Vermiform appendix (tissue), 1 donor: Measurements from ENCODE around the gene B3GNTL1.

DNA sequence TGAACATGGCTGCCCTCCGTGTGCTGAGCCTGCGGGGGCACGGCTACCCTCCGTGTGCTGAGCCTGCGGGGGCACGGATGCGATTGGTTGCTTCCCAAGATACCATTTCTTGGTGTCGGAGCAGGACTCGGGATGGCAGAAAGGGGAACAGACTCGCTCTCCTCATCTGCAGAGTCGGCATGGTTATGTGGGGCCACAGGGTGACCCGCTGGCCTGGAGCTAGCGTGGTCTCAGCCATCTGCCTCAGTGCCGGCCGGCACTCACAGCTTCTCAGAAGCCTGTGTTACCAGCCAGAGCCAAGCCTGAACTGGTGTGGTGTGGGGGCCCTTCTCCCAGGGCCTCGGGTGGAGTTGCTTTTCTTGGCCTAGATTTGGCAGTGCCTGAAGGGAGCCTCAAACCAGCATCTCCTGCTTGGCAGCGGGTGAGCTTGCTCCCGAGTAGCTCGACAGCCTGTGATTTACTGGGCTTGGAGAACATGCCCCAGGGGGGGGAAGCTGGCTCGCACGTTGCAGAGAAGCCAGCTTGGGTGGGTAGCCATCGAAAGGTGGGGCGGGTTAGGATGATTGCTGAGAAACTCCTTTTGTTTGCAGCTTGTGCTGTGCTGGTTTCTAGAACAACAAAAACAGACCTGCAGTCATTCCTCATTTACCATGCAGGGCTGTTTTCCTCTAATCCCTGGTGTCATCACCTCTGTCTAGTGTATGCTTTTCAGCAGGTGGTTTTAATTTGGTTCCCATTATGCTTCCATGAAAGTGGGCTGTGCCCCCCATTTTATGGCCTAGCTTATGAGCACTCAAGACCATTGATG, 42.1 kb downstream of the TBCD start:
- PRO-cap, result no peak

DNA sequence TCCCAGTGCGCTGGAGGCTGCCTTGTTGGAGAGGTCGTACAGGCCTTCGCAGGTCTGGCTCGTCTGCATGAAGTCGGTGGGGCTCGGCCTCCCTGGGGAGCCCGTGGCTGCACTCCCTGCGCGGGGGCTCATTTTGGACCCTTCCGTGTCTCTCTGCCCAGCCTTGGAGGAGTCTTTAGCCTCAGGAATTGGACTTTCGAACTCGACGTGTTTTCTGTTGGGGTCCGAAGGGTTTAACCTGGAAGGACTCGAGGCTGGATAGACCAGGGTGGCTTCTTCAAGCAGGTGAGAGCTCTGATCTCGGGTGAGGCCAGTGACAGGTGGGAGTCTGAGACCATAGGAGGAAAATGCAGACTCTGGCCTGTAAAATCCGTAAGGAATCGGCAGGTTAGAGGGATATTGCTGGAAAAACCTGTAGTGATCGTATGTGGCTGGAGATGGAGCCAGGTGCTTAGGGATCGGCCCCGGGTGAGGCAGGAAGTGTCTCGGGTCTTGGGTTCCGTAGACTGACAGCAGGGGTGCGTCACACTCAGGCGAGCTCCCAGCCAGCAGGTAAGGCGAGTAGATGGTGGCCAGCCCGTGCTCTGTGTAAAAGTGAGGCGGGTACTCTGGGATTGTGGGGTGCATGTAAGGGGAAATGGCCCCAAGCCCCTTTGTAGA, 8.6 kb downstream of the ZNF750 start:
- PRO-cap, result no peak

GRCh38 chr17:83050765-83051851, at the start of gene B3GNTL1:
TSS of gene B3GNTL1 (minus strand) at chr17:83051770.
- PRO-cap, result unidirectional peak, plus-strand start at chr17:83051292; bidirectional peak, plus-strand start at chr17:83051447, minus-strand start at chr17:83051446; unidirectional peak, minus-strand start at chr17:83051540; bidirectional peak, plus-strand start at chr17:83052134, minus-strand start at chr17:83051734

DNA sequence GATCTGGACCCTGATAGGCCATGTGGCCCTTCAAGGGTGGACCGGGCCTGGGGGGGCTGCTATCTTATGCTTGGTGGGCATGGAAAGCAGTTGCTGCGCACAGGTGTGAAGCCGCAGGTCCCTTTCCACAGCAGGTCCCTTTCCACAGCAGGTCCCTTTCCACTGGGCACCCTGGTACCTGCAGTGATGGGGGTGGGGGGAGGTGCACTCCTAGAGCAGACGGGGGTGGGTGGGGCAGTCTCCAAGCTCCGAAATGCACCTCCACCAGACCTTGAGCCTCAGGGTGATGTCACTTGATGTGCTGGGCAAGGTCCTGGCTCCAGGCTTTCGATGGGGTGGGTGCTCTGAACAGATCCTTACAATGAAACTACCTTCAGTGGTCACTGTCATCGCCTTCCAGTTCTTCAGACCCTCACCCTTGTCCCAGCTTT, 1.6 kb upstream of the METRNL start:
- PRO-cap, result no peak

DNA sequence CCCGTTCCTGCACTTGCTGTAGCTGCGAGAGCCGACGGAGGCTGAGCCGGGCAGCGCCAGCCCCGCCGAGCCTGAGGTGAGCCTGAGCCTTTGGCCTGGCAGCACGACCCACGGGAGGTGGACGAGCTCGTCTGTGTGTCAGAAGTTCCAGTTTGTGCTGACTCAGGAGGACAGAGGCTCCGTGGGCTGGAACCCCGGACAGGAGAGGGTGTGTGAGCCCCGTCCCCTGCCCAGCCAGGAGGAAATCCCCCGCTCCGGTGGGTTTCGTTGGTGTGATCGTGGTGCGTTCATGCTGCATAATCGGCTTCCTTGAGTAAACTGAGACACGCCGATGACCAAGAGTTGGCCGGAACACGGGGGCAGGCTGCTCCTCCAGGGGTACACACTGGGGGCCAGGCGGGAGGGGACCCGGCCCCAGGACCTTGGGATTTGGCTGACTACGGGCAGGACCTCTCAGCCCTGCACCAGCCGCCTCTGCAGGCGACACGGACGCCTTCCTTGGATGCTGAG, 8.4 kb downstream of the METRNL start:
- PRO-cap, result no peak

DNA sequence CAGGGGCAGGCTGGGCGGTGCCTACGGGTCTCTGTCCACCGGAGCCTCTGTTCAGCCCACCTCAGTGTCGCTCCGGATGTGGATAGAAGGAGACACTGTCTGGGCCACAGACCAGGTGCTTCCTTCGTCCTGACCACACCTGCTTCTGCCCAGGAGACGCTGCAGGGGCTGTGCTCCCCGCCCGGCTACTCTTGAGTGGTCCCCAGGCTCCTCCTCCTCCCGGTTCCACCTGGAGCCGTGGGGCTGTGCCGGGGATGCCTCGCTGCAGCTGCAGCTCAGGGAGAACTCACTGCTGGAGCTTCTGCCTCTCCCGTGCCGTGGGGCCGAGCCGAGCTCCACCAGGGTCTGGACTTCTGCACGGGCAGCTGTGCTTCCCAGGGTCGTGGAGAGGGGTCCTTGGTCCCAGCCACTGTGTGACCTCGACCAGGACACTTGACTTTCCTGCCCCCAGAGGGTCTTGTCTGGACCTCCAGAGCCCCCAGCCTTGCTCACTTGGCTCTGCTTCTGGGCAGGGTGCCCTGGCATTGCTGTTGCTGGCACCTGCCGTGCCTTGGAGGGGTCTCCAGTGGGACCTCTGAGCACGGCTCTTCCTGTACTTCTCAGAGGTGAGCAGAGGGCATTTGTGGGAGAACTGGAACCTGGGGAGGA, 21.7 kb downstream of the METRNL start:
- PRO-cap, result no peak

- PRO-cap, result no peak
Measured at GRCh38 chr17:83110773-83111417, 31.5 kb downstream of the METRNL start.

DNA sequence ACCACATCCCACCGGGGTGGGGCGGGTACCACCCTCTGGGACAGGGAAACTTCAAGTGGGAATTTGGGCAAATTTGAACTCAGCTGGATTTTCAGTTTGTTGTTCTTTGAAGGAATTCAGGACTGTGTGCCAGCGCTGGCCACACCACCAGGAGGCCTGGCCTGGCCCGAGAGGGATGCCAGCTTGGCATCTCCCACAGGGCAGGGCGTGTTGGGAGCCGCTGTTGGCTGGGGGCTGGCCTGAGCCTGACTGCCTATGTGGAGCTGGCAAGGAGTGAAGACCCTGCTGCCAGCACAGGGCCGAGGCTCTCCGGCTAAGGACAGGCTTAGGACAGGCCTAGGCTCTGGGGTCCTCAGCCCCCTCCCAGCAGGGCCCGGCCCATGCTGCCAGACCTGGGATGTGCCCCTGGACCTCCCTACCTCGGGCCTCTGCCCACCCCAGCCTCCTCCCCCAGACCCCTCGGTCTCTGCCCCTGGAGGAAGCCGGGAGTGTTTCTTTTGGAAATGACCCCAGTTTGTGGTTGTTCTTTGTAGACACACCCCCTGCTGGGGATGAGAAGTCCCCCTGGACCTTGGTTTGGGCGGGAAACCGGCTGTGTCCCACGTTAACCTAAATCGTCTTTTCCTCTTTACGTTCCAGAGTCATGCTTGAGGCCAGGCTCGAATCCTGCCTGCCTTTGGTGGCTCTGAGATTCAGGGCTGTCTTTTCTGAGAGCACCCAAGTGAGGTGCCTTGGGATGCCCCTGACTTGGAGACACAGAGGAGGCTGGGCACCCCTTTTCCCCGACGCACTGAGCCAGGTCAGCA, 116.4 kb downstream of the METRNL start:
- PRO-cap, result no peak

GRCh38 chr17:83203748-83204337, 124.4 kb downstream of the METRNL start:
- PRO-cap, result no peak